GM19239 (cell line): ENCODE measurements around the genes GUCA1ANB, PRPH2, TBCC, SRF and SLC22A7.

DNA sequence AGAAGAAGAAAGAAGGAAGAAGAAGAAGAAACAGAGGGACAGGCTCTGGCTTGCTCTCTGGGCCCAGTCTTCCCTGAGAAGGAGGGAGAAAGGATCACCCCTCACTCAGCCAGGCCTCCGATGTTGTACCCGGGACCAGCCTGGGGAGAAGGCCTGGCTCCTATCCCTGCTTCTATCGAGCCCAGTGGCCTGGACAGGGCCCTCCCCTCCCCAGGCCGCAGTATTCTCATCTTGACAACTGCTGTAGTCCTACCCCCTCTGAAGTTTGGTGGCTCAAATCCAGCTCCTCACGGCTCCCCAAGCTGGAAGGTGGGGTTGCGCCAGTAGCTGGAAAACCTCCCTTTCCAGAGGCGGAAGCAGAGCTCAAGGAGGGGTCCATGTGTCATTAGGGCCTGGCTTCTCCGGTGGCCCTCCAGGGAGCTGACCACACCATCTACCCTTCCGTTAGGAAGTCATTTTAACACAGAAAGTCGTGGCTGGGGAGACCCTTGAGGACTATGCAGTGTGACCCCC, 18.8 kb downstream of the C6orf132 start:
- RRBS: no CpG with 5 or more reads among the region's 10 CpGs

DNA sequence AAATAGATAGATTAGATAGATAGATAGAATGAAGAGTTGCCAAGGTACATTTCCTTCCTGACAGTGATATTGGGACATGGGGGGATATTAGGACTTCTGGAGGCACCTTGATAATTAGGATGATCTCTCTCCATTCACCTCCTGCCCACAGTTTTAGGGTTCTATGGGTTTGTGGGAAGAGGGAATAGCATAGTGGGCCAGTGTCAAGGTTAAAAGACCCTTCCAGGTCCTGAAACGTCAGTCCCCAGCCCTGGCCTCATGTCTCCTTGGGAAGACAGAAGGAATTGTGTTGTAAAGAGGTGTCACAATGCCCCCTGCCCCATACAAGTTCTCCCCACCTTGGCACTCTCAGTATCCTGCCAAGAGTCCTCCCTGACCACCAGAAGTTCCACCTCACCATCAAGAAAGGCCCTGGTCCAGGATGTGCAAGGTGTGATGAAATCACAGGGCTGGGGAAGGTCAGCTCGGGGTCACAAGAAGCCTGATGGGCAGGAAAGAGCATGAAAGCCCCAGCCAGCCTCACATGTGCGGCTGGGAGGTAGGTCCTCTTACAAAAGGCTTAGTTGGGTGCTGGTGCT, at the start of gene GUCA1ANB:
TSS of gene GUCA1ANB (plus strand) at position 351 of the 578 bp plus-strand sequence.
- RRBS: no CpG with 5 or more reads among the region's 3 CpGs

DNA sequence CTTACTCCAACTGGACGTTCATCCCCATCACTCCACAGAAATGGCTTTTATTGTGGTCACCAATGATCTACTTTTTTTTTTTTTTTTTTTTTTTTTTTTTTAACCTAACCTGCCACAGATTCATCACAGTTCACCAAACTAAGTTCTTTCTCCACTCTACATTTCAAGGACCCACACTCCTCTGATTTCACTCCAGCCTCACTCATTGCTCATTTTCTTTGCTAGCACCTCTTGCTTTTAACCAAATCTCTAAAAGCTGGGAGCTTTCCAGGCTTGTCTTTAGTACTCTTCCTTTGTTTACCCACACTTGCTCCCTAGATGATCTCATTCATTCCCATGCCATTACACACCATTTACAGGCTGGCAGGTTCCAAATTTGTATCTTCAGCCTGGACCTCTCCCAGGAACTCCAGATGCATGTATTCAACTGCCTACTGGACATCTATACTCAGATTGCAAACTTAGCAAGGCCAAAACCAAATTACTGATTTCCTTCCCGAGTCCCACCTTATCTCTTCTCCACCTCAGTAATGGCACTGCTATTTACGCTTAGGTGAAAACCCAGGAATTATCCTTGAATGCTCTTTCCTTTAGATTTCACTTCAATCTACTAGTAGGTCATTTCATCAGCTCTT, 5.3 kb upstream of the GUCA1B start:
- RRBS: no CpG with 5 or more reads among the region's 3 CpGs

DNA sequence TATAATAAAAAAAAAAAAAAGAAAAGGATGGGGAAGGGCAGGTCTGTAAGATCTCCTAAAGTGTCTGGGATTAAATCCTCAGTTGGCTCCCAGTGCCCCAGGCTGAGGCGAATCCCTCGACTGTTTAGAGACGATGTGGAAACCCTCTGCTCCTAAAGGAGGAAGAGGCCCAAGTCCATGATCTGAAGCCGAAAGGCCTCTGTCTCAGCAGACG, 69.5 kb upstream of the MRPS10 start:
- RRBS: no CpG with 5 or more reads among the region's 5 CpGs

GRCh38 chr6:42387194-42387731, 64.5 kb downstream of the TRERF1 start:
- RRBS: no CpG with 5 or more reads among the region's 6 CpGs

- RRBS: no CpG with 5 or more reads among the region's 24 CpGs
These were observed 61.7 kb downstream of the TRERF1 start for GRCh38 chr6:42389679-42390802.

DNA sequence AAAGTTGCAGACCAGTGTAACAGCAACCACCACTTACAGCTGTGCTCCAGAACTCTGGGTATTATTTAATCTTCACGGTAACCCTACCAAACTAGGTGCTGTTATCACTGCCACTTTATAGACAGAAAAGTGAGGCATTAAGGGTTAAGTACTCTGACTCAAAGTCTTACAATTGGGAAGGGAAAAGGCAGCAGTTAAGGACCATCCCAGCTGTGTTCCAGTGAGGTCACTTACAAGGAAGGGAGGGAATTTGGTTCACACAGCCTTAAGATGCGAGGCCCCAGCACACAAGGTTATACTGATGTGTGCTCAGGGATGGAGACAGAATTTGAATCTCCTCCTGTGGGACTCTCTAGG, 46.7 kb downstream of the TRERF1 start:
- RRBS: no CpG with 5 or more reads among the region's 2 CpGs

GRCh38 chr6:42556081-42556495, 7.7 kb upstream of the UBR2 start:
- RRBS: no CpG with 5 or more reads among the region's 1 CpG

GRCh38 chr6:42722400-42722844, at the start of gene PRPH2:
Gene PRPH2 (minus strand): TSS chr6:42722597.
- RRBS: no CpG with 5 or more reads among the region's 8 CpGs

GRCh38 chr6:42745587-42746207, at the start of gene TBCC:
Gene TBCC (minus strand): TSS chr6:42746103.
- RRBS: 3% methylated on average over 17 of the region's 52 CpGs

GRCh38 chr6:42789434-42790354, 7.8 kb downstream of the BICRAL start:
- RRBS: no CpG with 5 or more reads among the region's 3 CpGs

DNA sequence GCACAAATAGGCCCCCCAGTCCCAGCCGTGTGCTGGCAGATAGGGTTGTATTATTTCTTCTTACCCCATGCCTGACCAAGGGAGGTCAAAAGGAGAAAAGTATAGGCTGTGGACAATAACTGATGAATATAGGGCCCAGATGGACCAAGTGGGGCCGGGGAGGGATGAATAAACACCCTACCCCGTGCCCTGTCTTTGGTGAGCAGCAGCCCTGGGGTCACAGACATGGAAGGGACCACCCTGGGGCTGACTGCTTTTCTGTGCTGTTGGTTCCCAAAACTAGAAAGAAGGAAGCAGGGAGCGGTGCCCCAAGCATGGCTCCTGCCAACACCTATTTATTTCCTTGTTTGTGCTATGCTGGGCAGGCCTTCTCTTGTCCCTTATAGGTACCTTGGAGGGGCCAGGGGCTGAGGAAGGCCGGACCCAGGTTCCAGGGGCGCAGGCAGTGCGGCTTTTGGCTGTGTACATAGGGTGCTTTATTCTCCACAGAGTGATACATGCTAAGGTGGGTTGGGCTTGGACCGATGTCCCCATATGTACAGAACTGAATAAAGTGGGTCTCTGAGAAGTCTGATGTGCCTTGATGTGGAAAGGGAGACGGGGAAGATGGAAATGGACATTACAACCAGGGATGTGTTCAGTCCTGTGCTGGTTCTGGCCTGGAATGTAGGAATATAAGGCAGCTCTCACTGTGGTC, 1.8 kb downstream of the MEA1 start:
- RRBS: no CpG with 5 or more reads among the region's 9 CpGs

GRCh38 chr6:43038180-43038978, 15.3 kb downstream of the CUL7 start:
- RRBS: no CpG with 5 or more reads among the region's 21 CpGs

GRCh38 chr6:43170618-43171743, at the start of gene SRF:
Gene SRF (plus strand): TSS chr6:43171269.
- RRBS: 1% methylated on average over 36 of the region's 99 CpGs

DNA sequence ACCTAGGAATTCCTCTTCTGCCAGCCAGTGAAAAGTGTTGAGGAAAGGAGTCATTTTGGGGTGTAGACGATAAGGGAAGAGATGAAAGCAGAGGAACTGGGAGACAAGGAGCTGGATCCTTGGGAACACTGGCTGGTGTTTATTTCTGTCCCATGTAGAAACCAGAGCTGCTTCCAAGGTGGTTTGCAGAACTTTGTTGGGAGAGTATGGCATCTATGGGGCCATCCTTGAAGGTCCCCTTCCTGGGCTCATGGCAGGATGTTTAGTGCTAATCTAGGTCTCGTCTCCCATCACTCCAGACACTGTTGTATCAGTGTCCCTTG, 1.8 kb downstream of the SRF start:
- RRBS: no CpG with 5 or more reads among the region's 2 CpGs

GRCh38 chr6:43223672-43224240, 5.5 kb downstream of the DNPH1 start:
- RRBS: no CpG with 5 or more reads among the region's 3 CpGs

- RRBS: no CpG with 5 or more reads among the region's 21 CpGs
These were observed 3.5 kb downstream of the DNPH1 start for GRCh38 chr6:43225504-43226463.

DNA sequence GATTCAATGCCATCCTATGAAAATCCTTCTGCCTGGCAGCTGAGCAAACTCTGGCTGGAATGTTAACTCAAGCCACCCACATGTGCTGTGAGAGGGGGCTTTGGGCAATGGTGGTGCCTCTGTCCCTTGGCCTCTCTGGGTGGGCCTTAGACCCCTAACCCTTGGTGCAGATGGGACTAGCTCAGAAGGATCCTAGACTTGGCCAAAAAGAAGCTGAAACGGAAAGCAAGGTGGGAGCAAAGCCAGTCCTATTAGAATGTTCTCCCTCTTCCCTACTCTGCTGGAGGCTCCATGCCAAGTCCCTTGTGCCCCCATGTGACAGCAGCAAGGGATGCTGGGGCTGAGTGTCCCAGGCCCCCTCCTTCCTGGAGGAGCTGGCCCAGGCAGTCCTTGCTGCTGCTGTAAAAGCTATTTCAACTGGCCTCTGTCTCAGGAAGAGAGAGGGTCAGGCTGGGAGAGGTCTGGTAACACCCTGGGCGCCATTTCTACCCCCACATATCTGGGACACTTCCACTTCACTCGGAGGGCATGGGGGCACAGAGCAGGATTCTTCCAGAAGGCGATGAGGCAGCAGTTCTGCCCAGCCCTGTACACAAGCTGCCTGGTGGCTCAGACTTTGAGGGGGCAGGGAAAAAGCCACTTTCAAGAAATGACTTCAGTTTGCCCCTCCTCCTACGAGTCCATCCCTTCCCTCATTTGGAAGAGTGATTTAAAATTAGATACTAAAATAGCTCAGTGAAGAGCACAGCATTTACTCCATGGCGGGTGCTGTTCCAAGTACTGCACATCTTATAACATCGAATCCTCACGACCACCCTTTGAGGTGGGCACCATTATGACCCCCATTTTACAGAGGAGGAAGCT, 25.1 kb downstream of the TTBK1 start:
- RRBS: no CpG with 5 or more reads among the region's 8 CpGs

GRCh38 chr6:43297550-43298942, at the start of gene SLC22A7:
Gene SLC22A7 (plus strand): TSS chr6:43298260.
- RRBS: 80% methylated on average over 2 of the region's 17 CpGs

DNA sequence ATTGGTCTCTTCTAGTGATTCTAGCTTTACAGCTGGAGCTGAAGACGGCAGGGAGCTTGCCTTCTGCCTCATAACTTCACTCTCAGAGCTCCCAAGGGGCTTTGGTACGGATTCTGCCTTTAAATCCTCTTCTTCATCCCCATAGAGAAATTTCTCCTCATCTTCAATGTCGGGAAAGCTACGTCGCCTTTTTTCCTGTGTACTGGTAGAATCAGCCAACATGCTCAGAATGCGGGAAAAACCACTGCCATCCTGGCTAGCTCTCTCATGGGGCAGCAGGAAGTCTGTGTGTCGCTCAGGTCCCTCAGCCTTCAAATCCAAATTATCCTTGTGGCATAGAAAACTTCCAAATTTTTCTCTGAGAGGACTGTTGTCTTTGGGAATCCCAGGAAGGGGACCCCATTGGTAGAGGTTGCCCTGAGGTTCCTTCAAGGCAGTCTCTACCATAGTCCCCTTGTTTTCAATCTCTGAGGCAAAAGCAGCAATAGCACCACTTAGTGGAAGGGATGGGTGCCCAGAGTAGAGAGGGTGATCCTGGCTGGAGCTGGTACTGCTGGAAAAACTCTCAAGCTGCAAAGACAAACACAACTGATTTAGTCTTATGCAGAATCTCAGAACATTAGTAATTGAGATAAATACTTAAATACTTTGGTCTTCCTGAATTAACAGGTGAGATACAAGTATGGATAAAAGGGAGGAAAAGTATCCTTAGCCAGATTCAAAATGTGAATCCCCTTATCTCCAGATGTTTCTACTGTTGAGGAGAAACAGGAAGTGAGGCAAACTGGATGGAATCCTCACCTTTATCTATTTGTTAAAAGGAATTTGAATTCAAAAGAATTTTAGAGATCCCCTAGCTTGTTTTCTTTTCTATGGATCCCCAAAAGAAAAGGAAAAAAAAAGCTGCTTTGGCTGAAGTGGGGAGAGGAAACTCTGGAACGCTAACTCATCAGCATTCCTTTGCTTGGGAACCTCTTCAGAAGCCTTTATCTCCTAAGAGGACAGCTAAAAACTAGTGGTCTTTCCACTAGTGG, 13.6 kb downstream of the ZNF318 start:
- RRBS: no CpG with 5 or more reads among the region's 8 CpGs